Measurements from ENCODE around the genes ATPAF2, GID4, TBC1D28 and SLC5A10.

- RRBS: no CpG with 5 or more reads among the region's 9 CpGs
Measured at GRCh38 chr17:17535926-17536457, 39.8 kb upstream of the RASD1 start.

GRCh38 chr17:17576780-17577684, 14.5 kb downstream of the PEMT start:
- RRBS: no CpG with 5 or more reads among the region's 27 CpGs

GRCh38 chr17:17582227-17582672, 9.3 kb downstream of the PEMT start:
- RRBS: no CpG with 5 or more reads among the region's 9 CpGs

DNA sequence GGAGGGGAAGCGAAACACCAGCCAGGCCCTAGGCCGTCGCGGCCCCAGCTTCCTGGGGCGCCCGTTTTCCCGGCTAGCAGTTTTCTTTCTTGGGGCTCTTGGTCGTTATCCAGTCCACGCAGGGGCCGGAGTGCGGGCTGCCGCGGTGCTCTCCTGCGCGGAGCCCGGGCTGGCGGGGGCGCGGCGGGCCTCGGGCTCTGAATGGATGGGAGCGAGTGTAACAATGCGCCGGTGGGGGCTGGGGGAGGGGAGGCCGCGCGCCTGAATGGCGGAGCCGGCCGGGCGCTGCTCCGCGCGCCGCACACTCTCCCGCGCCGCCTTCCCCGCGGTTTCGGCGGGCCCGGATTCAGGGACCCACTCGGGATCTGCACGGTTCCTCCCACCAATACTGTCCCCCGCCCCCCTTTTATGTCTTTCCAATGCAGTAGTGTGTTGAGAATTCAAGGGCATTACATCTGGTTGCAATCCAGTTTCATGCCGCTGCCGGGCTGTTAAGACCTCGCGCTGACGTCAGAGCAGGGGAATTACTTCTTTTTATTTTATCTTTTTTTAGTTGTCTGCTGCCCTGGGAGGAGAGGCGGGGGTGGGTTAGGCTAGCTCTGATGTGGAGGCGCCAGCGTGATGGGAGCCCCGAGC, 1.5 kb downstream of the RAI1 start:
- RRBS: 3% methylated on average over 34 of the region's 55 CpGs

DNA sequence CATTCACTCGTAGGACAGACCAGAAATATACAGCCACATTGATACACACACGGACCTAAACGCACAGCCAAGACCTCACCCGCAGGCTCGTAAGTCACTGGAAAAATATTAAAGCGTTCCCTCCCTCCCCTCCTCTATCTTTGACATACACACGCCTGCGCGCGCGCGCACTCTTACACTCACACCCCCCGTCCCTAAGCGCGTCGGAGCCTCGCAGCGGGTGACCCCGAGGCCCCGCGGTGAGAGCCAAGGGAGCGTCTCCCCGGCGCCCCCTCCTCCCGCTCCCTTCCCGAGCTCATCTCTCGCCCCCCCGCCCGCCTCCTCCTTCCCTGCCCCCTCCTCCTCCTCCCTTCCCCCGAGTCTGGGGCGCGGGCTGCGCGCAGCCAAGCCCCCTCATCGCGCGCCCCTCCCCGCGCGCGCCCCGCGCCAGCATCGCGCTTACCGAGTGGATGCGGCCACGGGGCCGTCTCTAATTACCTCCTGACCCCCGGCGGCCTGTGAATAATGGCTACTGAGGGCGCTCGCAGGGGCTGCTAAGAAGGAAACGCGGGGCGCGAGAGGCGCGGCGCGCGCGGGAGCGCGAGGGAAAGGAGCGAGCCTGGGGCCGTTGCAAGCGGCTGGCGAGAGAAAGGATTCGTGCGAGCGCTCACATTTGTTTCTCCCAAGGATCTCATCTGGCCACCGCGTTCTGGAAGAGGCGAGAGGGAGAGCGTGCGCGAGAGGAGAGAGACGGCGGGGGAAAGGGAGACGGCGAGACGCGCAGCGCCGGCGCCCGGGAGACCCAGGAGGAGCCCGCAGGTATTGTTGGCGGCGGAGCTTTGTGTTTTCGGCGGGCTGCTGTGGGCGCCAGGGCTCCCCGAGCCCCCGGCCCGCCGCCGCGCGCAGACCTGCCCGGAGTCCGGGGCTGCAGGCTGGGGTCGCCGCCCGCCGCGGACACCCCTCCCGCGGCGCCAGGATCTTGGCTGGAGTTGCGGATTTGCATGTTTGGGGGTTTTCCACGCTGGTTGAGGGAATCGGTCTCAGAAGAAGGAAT, 42.4 kb downstream of the RAI1 start:
- RRBS: 3% methylated on average over 5 of the region's 114 CpGs

- RRBS: 10% methylated on average over 4 of the region's 18 CpGs
Measured at GRCh38 chr17:17748829-17749766, 67.8 kb downstream of the RAI1 start.

DNA sequence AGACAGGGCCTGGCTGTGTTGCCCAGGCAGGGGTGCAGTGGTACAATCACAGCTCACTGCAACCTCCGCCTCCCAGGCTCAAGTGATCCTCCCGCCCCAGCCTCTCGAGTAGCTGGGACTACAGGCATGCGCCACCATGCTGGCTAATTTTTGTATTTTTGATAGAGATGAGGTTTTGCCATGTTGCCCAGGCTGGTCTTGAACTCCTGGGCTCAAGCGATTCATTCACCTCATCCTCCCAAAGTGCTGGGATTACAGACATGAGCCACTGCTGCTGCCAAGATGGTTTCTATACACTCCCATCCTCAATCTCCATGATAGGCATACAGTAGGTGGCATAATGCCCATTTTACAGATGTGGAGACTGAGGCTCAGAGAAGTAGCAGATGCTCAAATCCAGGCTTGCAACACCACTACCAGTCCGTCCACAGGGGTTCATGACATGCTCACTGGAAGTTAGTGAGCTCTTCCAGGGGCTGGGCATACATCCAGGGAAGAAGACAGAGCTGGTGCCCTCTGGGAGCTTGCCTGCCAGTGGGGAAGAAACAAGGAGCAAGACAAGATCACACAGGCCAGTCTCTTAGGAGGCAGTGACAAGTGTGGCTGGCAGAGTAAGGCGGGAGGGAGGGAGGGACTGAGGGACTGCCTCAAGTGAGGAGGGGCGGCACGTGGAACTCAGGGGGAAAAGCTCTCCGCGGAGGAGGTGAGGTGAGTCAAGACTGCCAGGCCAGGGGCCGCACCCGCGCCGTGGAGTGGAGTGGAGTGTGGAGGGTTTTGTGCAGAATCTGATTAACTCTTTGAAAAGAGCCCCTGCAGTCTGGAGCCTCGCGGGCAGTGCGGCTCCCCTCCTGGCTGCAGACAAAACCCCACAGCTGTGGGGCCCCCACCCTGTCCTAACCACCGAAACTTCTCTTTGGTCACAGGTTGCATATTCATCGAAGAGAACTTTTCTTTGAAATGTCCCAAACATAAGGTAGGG, 28.0 kb downstream of the SREBF1 start:
- RRBS: no CpG with 5 or more reads among the region's 20 CpGs

- RRBS: 100% methylated on average over 2 of the region's 26 CpGs
Measured at GRCh38 chr17:17811833-17812617, 24.8 kb downstream of the SREBF1 start.

DNA sequence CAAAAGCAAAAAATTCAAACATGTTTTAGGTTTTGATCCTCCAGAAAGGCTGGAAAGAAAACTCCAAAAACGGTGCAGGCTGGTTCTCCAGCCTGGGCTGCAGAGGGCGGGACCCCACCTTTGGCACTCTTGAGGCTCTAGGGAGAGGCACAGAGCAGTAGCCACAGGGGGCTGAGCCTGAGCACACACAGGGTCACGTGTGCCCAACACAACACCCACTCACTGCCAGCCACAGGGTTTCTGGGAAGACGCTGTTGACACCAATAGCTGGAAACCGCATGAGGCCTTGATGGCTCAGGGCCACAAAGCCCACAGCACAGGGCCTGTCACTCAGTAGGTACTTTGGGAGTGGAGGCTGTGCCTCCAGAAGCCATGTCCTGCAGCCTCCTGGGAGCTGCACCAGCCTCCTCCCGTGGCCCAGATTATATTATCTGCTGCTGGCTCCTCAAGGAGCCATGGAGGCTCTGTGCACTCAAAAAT, 12.3 kb upstream of the SREBF1 start:
- RRBS: no CpG with 5 or more reads among the region's 6 CpGs

DNA sequence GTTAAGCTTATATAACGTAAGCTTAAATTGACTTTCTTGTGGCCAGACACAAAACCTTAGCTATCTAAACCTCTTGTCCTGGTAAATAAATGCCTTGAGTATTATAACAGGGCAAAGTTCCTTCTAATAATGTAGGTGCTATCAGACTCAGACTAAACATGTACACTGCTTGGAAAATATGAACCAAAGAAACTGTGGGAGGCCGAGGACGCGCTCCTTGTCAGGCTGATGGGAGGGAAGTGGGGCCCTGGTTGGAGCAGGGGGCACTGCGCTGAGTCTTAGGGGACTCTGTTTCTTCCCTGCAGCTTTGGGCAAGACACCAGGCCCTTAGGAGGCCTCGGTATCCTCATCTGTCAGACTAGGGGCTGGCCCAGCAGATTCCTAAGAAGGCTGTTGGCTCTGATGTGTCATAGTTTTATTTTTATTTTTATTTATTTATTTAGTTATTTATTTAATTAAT, 17.3 kb upstream of the SREBF1 start:
- RRBS: no CpG with 5 or more reads among the region's 6 CpGs

GRCh38 chr17:18038774-18039257, at the start of gene ATPAF2:
Gene ATPAF2, minus strand, starts transcription at chr17:18039168.
- RRBS: 0% methylated on average over 6 of the region's 47 CpGs

DNA sequence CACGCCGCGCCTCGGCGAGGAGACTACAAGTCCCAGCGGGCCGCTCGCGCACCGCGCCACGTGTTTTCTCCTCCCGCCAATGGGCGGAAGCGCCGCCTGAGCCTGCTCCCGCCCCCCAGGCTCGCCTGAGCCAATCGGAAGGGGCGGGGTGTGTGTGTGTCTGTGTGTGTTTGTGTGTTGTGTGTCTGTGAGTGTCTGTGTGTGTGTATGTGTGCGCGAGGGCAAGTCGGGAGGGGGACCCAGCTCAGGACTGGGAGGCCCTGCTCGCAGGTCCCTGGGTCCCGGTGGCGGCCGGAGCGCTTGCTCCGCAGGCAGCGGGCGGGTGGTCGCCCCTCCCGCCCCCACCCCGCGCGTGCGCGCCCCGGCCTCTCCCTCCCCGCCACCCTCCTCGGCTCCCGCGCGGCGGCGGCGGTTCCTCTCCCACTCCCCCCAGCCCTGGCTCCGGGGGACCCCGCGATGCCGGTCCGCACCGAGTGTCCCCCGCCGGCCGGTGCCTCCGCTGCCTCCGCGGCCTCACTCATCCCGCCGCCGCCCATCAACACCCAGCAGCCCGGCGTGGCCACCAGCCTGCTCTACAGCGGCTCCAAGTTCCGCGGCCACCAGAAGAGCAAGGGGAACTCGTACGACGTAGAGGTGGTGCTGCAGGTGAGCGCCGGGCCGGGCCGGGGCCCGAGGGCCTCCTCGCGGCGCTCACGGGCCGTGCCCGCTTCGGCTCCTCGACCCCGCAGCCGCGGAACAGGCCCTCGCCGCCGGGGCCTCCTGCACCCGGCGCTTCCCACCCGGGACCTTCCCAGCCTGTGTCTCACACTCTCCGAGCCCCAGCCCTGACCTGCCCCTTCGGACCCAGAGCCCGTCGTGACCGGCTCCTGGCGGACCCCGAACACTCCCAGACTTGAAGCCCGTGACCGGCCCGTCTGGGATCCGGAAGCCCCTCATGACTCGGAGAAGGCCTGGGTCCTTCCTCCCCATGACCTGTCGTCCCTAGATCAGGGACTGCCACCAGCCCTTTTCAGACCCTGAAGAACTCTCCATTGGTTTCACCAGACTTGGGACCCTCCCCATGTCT, at the start of gene GID4:
Gene GID4 (plus strand): TSS at position 151 of the 1,066 bp plus-strand sequence.
- RRBS: 3% methylated on average over 52 of the region's 105 CpGs

DNA sequence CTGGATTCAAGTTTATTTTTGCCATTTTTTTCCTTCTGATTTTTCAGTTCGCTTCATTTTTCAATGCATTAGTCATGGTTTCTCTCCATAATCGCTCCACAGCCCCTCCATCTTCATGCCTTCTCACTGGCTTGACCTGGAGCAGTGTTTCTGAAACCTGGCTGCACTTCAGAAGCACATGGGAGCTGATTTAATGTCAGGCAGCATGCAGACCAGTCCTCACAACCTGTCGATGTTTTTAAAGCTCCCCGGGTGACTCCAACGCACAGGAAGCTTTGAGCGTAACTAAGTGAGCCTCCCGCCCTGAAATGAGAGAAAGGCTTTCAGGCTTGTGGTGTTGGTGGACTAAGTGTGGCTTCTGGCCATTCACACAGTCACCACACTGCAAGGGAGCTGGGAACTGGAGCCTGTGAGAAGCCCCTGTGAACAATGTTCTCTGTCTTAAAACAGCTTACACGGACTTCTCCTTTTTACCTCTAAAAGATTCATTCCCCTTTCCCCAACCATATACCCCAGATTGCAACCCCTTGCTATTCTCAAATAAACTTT, 16.8 kb upstream of the DRG2 start:
- RRBS: no CpG with 5 or more reads among the region's 8 CpGs

DNA sequence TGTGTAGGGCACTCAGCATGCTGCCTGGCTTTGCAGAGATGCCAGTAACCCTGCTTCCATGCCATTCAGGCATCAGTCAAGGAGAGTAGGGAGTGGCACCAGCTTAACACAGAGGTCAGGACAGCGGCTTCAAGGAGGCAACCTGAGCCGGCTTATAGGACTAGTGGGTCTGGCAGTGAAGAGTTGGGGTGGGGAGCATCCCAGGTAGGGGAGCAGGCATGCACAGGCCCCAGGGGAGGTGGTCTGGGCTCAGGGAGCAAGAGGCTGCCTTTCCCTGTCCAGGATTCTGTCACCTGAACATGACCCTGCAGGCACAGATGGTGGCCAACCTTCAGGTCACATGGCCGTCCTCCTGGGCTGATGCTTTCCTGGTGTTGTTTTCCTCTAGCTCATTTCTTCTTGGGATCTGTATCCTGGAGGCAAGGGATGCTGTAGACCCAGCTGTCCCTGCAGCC, 3.6 kb upstream of the MYO15A start:
- RRBS: no CpG with 5 or more reads among the region's 3 CpGs

DNA sequence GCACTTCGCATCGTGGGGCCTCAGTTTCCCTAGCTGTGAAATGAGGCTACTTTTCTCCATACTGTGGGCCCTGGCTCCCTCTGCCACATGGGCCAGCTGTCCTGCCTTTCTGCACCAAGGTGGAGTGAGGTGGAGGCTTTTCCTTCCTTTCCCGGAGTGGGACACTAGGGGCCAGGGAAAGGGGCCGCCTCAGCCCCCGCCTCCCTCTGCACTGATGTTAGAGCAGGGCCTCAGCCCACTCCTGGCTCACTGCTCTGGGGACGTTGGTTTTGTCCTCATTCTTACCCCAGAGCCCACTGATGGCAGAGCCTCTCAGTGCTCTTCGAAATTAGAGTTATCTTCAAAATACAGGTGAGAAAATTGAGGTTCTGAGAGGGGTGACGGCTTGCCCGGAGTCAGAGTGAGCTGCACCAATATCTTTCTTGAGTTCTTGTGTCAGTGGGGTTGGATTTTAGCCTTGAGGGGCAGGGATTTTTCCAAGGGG, 1.2 kb downstream of the LLGL1 start:
- RRBS: no CpG with 5 or more reads among the region's 9 CpGs

GRCh38 chr17:18261206-18261621, 752 bp downstream of the MIEF2 start:
- RRBS: no CpG with 5 or more reads among the region's 17 CpGs

DNA sequence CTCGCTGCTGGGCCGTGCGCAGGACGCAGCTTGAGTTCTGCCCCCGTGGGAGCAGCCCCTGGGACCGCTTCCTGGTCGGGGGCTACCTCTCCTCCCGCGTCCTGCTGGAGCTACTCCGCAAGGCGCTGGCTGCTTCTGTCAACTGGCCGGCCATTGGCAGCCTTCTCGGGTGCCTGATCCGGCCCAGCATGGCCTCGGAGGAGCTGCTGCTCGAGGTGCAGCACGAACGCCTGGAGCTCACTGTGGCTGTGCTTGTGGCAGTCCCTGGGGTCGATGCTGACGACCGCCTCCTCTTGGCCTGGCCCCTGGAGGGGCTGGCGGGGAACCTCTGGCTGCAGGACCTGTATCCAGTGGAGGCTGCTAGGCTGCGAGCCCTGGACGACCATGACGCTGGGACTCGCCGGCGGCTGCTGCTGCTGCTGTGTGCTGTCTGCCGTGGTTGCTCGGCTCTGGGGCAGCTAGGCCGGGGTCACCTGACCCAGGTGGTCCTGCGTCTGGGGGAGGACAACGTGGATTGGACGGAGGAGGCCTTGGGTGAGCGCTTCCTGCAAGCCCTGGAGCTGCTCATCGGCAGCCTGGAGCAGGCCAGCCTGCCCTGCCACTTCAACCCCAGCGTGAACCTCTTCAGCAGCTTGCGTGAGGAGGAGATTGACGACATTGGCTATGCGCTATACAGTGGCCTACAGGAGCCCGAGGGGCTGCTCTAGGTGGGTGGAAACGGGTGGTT, 3.8 kb downstream of the MIEF2 start:
- RRBS: 77% methylated on average over 3 of the region's 42 CpGs

DNA sequence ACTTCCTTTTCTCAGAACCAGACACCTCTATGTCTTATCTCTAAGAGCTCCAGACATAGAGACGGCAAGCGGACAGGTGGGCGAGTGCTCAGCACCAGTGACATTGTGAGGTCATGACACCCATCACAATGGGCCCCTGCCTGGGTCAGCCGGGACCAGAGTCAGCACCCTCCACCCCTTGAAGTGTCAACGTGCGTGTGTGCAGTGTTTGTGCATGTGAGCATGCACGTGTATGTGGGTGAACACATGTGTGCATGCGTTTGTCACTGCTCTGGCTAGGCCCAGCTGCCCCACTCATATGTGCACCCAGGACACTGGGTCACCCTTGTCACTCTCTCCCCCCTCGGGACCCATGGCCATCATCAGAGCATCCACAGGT, at the start of gene TBC1D28:
Gene TBC1D28 (minus strand): TSS at position 63 of the 379 bp plus-strand sequence.
- RRBS: no CpG with 5 or more reads among the region's 9 CpGs

DNA sequence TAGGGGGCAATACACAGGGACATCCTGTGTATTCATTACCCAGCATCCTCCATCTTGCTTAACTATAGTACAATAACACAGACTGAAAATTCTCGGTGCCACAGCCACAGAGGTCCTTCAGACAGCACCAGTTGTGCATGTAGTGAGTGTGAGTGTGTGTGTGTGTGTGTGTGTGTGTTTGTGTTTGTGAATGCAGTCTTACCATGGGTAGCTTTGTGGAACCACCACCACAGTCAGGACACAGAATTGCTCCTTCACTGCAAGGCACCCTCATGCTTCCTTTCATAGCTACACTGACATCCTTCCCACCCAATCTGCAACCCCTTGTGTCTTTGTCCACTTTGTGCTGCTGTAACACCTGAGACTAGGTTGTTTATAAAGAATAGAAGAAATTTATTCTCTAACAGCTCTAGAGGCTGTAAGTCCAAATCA, 25.3 kb upstream of the SLC5A10 start:
- RRBS: no CpG with 5 or more reads among the region's 1 CpG

- RRBS: no CpG with 5 or more reads among the region's 14 CpGs
Measured at GRCh38 chr17:18951908-18952439, at the start of gene SLC5A10. Gene SLC5A10, plus strand, starts transcription at chr17:18952165.

Data from GM06990 (cell line).